HEK293 (cell line): ENCODE measurements around a stretch of chr20.

DNA sequence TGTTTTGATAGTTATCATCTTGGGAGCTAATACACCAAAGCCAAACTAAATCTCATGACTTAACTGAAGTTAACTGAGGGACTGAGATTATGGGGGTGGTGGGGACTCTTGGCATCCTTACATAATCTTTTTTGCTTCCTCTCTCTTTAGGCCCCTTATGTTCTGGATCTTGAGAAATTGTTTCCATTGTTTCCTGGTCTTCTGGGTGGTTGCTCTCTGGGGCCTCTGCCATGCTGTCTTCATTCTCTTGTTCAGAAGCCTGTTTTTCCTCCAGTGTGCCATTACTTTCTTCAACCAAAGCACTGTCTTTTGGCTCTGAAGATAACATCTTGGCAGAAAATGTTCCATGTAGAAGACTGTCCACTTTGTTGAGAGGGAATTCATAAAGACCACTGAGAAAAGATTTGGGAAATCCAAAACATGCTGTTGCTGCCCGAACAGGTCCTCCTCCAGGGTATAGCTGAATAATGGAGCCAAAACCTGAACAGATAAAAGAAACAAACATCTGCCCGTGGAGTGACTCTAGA is 8.0 kb downstream of the TRMT6 start:
- PRO-cap = no peak
- RRBS, 2 experiments = no CpG with 5 or more reads among the region's 2 CpGs

DNA sequence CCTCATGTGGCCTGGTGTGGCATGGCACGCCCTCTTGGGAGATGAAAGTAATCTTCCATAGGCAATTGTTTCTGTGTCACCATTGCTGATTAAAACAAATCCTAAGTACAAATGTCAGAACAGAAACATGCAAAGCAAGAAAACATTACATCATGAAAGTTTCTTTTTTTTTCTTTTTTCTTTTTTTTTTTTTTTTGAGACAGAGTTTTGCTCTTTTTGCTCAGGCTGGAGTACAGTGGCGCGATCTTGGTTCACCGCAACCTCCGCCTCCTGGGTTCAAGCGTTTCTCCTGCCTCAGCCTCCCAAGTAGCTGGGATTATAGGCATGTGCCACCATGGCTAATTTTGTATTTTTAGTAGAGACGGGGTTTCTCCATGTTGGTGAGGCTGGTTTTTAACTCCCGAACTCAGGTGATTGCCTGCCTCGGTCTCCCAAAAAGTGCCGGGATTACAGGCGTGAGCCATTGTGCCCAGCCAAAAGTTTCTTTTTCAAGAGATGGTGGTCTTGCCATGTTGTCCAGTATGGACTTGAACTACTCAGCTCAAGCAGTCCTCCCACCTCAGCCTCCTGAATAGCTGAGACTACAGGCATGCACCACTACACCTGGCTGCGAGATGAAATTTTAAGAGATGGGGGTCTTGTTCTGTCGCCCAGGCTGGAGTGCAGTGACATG is 8.8 kb upstream of the CRLS1 start:
- PRO-cap = no peak
- RRBS, 2 experiments = no CpG with 5 or more reads among the region's 13 CpGs

DNA sequence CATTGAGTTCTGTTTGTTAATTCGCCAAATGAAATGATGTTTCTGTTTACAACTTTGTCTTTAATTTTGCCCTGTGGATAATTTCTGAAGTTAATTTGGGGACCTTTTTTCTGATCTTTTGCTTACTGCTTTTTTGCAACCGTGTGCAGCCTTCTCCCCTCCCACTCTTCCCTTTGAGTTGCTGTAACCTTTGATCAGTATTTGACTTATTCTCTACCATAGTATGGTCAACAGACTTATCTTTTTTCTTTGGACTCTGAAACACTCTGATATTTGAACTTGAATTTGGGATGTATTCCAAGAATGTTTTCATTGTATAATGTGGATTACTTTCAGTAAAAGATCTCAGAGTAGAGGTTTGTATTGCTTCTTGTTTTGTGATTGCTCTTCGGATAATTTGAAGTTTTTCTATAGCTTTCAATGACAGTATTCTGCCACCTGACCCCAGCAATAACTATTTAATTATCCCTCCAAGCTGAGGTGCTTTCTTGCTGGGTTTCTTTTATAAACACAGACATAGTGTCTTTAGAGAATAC is 1.7 kb downstream of the CRLS1 start:
- PRO-cap = no peak
- RRBS, 2 experiments = no CpG with 5 or more reads among the region's 3 CpGs

GRCh38 chr20:6022931-6023503 is 17.1 kb downstream of the CRLS1 start:
- PRO-cap = no peak
- RRBS, 2 experiments = no CpG with 5 or more reads among the region's 1 CpG

GRCh38 chr20:6034086-6034945 is 19.5 kb downstream of the LRRN4 start:
- PRO-cap = no peak
- RRBS, 2 experiments = no CpG with 5 or more reads among the region's 3 CpGs

DNA sequence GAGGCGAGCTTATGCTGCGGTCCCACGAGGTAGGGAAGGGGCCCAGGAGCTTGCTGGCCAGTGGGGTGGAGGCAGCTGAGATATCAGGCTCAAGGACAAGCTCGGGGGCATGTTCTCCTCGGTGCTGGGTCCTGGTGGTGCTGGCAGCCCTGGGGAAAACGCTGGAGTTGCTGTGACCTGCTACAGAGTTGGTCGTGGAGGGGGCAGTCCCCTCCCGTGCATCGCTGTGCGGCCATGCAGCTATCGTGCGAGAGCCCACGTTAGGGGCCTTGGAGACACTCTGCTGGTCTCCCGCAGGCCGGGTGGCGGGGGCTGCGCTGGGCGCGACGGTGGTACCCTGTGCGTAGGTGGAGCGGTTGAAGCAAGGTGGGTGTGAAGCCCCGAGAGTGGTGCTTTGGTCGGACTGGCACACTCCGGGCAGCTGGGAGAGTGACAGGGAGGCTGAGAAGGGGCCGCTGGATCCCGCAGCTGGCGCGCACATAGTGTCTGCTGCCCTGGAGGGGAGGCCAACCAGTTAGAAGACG is 12.0 kb downstream of the LRRN4 start:
- PRO-cap = no peak
- RRBS, 2 experiments = no CpG with 5 or more reads among the region's 30 CpGs

DNA sequence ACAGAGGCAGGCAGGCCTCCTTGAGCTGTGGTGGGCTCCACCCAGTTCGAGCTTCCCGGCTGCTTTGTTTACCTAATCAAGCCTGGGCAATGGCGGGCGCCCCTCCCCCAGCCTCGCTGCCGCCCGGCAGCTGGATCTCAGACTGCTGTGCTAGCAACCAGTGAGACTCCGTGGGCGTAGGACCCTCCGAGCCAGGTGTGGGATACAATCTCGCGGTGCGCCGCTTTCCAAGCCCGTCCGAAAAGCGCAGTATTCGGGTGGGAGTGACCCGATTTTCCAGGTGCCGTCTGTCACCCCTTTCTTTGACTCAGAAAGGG is 198.4 kb upstream of the FERMT1 start:
- PRO-cap = no peak
- RRBS, 2 experiments = 16 to 56% methylated on average over 5 of the region's 20 CpGs

- PRO-cap = no peak
- RRBS, 2 experiments = no CpG with 5 or more reads among the region's 4 CpGs
Observed at GRCh38 chr20:6623948-6624453, 143.5 kb upstream of the BMP2 start.

DNA sequence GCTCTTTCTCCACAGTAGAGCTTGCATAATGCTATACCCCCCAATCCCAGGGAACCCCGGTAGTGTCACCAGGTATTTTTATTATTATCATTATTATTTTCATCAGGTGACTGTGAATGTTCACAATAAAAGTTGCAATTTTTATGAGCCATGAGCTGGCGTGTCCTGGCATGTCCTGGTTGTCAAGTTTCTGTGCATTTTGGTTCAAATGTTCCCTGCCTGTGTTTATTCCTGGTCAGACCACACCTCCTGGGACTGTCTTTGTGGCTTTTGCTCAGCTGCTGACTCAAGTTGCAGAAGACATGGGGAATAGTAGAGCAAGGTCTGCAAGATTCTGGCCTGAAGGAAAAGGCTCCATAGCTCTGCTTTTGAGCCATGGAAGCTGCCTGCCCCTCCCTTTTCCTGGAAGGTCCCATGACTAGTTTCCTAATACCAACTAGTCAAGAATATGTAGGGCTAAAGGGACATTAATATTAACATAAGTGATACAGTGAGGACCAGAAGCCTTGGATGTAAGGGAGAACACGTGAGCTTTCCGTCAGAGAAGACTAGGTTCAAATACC is 112.6 kb upstream of the BMP2 start:
- PRO-cap = no peak
- RRBS, 2 experiments = no CpG with 5 or more reads among the region's 4 CpGs

GRCh38 chr20:6680901-6681362 is 86.6 kb upstream of the BMP2 start:
- PRO-cap = no peak
- RRBS, 2 experiments = no CpG with 5 or more reads among the region's 7 CpGs

DNA sequence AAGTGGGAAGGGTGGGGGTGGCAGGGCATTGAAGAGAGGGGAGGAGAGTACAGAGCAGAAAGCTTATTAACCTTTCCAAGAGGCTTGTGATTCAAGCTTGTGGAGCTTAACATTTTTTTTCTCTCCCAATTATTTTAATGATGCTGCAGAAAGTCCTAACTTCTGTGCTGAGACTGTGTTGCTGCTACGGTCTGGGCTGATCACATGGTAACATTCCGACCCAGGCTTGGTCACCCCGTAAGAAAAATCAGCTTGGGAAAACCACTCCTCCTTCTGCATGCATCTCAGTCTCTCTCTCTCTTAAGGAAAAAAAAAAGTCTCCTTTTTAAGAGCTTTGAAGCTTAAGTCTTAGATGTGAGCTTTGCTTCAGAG is 31.1 kb upstream of the BMP2 start:
- PRO-cap = no peak
- RRBS, 2 experiments = no CpG with 5 or more reads among the region's 3 CpGs

GRCh38 chr20:6769879-6770440 is 2.5 kb downstream of the BMP2 start:
- PRO-cap = no peak
- RRBS, 2 experiments = 2% methylated on average over 18 of the region's 47 CpGs

DNA sequence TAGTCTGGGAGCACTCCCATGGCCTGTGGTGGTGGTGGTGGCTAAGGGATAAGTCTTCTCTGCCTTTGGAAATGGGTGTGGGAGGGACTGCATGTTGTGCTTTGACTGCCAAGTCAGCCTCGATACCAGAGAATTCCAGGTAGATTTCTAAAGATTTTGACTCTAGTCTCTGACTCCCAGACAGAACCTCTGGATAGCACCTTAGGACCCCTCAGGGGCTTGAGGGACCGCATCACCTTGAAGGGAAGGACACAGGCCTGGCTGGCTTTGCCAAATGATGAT is 329.4 kb downstream of the BMP2 start:
- PRO-cap = no peak
- RRBS, 2 experiments = no CpG with 5 or more reads among the region's 2 CpGs

GRCh38 chr20:8001260-8001768 is 18.2 kb downstream of the TMX4 start:
- PRO-cap = no peak
- RRBS, 2 experiments = no CpG with 5 or more reads among the region's 2 CpGs

- PRO-cap = no peak
- RRBS, 2 experiments = no CpG with 5 or more reads among the region's 3 CpGs
Observed at GRCh38 chr20:8192195-8192650, 60.2 kb downstream of the PLCB1 start.

DNA sequence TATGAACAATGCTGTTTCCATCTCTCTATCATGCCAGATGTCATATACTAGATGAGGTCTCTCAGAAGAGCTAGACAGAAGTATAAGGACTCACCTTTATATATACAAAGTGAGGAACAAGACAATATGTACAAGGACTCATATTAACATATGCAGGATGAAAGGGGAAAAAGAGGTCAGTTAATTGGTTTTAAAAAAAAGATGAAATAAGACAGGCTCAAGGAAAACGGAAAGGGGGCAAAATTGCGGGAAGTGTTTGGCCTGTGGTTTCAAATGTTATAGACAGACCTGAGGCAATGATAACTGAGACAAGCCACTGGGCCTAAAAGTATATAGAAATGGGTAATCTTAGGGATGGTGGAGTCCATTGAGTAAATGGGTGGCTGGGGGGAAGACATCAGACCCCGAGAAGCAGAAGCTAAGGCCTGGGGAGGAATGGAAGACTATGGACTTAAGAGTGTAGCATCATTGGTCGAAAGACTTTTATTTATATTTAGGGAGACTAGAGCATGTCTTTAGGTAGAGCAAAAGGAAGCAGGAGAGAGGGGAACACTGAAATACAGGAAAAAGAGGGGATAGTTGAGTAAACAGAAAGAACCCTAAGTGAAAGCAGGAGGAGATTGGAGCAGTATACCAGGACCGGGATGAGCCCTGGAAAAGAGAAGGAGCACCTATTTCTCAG is 106.6 kb downstream of the PLCB1 start:
- PRO-cap = no peak
- RRBS, 2 experiments = no CpG with 5 or more reads among the region's 5 CpGs

DNA sequence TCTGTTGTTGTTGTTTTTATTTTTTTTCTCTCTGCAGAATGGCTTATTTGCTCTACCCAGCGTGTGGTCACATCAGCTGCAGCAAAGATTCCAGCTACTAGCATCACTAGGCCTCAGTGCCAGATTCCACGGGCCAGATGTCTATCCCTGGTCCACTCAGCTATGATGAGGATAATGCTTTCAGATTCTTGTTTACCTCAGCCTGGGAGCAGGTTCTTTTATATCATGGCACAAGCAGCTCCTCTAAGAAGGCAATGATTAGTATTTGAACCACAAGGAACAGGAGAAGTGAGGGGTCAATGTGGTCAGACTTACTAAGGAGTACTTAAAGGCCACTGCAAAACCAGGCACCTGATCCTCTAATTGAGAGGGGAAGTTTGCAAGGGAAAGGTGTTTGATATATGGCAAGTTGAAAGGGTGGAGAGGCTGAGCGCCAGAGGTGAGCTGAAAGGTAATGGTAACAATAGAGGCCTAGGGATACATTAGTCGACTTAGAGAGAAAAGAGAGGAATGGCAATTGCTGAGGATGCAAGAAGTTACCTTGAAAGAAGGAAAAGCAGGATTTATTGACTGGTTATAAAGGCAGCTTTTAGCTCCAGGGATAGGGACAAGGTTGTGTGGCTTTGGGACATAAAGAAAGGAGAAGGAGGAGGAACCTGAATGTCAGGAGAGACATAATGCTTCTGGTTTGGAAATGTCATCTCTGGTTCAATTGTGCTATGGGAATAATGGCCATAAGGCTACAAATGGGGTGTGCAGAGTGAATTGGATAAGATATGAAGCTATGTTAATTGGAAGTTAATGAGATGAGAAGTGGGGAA is 110.3 kb downstream of the PLCB1 start:
- PRO-cap = no peak
- RRBS, 2 experiments = no CpG with 5 or more reads among the region's 4 CpGs

- PRO-cap = no peak
- RRBS, 2 experiments = no CpG with 5 or more reads among the region's 1 CpG
Observed at GRCh38 chr20:8557931-8558602, 426.0 kb downstream of the PLCB1 start.

DNA sequence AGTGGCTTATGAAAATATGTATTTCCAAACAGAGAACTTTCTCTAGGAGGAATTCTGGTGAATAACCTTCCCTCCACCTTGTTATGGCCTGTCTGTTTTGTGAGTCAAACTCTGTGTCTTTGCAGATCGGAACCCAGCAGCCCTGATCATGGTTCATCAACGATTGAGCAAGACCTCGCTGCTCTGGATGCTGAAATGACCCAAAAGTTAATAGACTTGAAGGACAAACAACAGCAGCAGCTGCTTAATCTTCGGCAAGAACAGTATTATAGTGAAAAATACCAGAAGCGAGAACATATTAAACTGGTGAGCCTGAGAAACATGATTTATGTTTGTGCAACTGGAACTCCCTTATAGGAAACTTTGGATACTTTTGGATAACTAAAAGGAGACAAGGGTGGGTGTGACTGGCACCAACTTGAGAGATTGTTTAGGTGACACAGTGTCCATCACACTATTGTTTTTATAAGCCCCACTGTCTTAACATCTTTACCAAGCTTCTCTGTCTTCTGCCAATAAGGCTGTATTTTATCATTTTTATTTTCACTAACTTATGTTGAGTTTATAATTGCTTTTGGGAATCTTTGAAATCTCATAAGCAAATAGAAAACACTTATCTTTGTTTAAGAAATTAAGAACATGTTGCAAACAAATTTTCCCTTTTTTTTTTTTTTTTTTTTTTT is 294.3 kb upstream of the PLCB4 start:
- PRO-cap = no peak
- RRBS, 2 experiments = no CpG with 5 or more reads among the region's 5 CpGs

DNA sequence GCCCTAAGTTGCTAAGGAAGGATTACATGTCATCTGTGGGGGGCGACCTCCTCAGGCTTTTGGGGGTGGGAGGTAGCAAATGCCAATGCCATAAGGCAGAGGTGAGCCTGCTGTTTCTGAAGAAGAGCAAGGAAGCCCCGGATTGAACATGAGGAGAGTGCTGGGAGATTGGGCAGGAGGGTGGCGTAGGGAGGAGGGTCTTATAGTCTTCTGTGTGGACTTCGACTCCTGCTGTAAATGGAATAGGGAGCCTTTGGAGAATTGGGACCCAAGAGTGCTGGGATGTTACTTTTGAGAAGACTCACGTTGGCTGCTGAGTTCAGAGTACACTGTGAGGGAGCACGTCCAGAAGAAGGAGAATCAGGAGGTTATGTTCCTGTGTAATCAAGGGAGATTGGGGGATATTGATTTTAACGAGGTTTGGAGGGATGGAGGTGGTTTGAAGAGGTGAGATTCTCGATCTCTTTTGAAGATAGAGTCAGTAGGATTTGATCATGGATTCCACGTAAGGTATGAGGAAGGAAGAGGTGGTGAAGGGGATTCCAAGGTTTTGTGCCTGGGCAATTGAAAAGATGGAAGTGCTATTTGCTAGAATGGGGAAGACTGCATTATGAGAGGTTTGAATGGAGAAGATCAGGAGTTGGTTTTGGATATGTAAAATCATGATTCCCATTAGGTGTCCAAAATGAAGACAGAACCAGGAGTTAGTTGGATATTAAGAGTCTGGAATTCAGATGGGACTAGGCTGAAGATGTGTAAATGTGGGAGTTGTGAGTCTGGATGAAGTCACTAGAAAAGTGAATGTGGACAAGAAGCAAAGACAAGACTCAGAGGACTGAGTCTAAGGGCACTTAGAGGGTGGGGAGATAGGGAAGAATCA is 38.8 kb downstream of the PLCB4 start:
- PRO-cap = no peak
- RRBS, 2 experiments = no CpG with 5 or more reads among the region's 9 CpGs